Measurements from ENCODE around the genes HDGF, OR10K2, OR10R2, SPTA1 and MNDA.

GRCh38 chr1:156715300-156716505 lies 10.3 kb upstream of the CRABP2 start:
- RRBS, result no CpG with 5 or more reads among the region's 7 CpGs

GRCh38 chr1:156725345-156726511 lies 2.5 kb upstream of the METTL25B start:
- RRBS, result no CpG with 5 or more reads among the region's 24 CpGs

DNA sequence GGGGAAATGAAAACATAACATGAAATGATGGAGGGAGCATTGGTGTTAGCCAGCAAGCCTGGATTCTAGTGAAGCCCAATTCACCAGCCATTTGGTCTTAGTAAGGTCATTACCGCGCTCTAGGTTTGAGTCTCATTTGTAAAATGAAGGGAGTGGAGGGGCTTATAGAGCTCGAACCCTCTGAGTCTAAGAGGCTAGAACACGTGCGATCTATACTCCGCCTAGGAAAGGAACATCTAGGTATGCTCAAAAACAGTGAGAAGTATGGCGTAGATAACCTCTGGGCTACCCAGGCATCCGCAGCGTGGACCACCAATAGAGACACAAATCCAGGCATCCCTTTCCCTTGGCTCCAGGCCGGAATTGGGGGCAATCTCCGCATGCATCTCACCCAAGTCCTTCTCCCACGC lies 378 bp upstream of the METTL25B start:
- RRBS, result no CpG with 5 or more reads among the region's 12 CpGs

DNA sequence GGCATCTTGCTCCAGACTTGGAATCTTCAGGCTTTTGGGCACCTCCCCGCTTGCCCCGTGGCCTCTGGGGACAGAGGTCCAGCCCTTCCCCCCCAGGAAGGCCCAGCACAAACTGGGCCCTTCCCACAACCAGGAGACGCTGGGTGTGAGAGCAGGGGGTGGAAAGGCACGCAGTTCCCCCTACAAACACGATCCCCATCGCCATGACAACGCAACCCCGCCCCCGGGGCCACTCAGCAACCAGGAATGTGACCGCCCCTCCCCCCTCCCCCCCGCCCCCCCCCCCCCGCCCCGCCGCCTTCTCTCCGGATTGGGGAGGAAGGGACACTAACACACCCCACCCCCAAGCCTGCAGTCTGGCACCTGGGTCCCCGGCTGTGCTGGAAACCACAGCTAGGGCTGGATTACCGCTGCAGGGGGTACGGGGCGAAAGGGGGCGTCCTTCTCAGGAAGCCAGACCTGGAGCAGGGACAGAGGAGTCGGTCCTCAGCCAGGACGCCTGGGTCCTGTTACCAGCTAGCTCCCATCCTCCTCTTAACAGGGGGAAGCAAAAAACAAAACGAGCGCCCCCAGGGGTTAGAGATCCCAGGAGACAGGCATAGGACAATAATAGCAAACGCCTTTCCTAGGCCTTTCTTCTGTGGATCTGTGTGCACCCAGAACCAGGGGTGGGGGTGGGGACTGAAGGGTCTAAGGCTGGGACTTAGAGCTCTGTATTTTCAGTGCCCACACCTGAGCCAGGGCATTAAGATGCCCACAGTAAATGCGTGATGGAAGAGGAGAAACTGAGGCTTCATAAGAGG lies 4.3 kb downstream of the HDGF start:
- RRBS, result 2% methylated on average over 4 of the region's 26 CpGs

GRCh38 chr1:156747779-156748225 lies 3.7 kb downstream of the HDGF start:
- RRBS, result no CpG with 5 or more reads among the region's 3 CpGs

DNA sequence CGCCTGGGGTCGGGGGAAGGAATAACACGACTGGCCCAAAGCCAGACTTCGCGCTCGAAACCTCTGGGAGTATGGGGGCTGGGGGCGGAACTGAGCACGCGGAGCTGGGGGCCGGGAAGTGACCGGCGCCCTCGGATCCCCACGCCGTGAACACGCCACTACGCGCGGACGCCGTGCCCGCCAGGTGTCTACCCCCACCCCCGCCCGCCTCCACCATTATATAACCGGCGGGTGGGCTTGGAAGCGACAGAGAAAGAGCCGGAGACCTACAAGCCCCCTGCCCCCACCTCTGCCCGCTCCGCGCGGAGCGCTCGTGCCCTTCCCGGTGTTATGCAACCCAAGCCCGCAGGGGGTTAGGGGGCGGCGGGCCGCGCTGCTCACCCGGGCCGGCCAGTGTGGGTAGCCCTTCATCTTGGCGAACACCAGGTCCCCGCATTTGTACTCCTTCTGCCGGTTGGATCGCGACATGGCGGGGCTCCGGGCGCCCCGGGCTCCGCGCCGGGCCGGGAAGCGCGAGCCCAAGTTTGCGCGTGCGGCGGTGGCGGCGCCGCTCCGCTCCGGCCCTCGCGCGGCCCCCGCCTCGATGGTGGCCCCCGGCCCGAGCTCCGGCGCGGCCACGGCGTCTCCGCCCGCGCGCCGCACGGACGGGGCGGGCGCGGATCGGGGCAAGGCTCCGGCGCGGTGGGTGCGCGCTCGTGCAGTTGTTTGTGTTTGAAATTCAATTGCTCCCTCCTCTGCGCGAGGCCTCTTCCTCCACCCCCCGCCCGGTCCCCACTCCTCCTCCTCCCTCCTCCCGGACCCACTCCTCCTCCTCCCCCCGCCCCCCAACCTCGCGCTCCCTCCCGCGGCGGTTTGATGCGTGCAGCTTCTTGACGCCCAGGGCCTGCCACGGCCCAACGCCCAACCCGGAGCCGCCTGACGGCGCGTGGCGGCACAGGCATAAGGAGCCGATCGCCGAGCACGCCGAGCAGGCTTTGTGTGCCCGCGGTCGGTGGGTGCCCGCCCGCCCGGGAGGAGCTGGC lies at the start of gene HDGF:
HDGF (minus strand) TSS at position 714 of the 1,022 bp plus-strand sequence.
- RRBS, result 1% methylated on average over 81 of the region's 127 CpGs

GRCh38 chr1:156789018-156789590 lies 21.8 kb downstream of the PRCC start:
- RRBS, result no CpG with 5 or more reads among the region's 9 CpGs

DNA sequence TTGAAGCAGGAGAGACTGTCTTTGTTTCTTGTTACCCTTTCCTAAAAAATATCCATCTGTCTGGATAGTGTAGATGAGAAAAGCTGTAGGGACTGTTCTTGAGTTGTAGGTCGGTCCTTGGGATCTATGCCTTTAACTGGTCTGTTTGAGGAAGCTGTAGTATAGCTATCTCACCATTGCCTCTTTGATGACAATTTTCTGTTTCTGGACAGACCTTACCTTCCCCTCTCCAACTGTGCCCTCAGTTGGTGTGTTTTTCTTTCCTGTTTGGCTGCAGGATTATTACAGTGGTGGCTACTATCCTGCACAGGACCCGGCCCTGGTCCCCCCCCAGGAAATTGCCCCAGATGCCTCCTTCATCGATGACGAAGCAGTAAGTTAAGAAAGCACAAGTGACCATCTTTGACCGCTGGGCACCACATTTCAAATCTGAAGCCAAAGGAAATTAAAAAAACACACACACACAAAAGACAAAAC lies 24.1 kb downstream of the PRCC start:
- RRBS, result no CpG with 5 or more reads among the region's 5 CpGs

DNA sequence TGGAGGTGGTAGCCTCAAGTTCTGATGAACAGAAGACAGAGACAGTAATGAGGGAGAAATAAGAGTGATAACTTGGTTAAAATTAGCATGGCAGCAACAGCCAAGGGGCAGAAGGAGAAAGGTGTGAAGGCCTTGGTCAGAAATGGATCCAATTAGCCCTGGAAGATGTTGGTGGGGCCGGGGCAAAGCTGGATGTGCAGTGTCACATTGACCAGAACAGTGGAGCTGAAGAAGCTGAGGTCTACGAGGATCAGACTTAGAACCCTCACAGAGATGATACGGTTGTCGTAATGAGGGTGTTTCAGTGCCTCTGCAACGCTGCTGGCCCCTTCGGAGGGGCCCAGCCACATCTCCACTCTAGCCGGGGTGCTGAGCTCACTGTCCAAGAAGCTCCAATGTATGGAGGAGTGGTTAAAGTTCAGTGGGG lies 14.2 kb downstream of the SH2D2A start:
- RRBS, result no CpG with 5 or more reads among the region's 7 CpGs

DNA sequence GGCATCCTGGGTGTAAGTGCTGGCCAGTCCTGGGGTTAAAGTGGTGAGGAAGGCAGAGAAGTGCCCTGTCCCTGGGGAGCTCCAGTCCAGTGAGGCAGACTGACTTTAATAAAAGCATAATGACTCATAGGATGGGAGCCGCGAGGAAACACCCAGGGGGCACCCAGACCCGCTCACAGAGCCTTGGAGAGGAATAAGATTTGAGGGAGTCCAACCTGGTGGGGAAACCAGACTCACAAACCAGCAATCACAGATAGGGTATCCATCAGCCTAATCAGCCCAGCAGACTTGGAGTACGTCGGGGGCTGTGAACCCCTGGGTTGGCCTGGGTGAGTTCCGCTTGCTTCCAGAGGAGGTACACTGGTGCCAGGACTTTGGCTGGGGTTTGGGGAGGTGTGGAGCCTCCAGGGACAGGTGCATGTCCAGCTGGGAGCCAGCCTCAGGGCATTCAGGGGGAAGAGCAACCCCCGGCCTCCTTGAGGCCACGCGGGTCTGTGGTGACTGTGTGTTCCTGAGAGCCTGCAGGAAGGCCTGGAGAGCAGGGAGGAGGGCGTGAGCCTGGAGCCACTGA lies 3.7 kb downstream of the PEAR1 start:
- RRBS, result no CpG with 5 or more reads among the region's 10 CpGs

GRCh38 chr1:156898036-156898756 lies 4.7 kb downstream of the PEAR1 start:
- RRBS, result no CpG with 5 or more reads among the region's 15 CpGs

- RRBS, result no CpG with 5 or more reads among the region's 6 CpGs
These were observed 50.4 kb downstream of the ARHGEF11 start for GRCh38 chr1:156994993-156995750.

DNA sequence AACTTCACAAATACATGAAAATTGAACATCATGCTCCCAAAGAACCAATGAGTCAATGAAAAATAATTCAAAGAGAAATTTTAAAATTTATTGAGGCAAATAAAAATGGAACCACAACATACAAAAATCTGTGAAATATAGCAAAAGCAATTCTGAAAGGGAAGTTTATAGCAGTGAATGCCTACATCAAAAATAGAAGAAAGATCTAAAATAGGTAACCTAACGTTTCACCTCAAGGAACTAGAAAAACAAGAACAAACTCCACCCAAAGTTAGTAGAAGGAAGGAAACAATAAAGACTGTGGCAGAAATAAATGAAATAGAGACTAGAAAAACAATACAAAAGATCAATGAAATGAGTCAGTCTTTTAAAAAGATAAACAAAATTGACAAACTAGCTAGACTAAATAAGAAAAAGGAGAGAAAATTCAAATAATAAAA lies 4.6 kb downstream of the FCRL1 start:
- RRBS, result no CpG with 5 or more reads among the region's 1 CpG

GRCh38 chr1:158426137-158426606 lies at the start of gene OR10K2:
TSS of gene OR10K2 (minus strand) at chr1:158426237.
- RRBS, result no CpG with 5 or more reads among the region's 1 CpG

DNA sequence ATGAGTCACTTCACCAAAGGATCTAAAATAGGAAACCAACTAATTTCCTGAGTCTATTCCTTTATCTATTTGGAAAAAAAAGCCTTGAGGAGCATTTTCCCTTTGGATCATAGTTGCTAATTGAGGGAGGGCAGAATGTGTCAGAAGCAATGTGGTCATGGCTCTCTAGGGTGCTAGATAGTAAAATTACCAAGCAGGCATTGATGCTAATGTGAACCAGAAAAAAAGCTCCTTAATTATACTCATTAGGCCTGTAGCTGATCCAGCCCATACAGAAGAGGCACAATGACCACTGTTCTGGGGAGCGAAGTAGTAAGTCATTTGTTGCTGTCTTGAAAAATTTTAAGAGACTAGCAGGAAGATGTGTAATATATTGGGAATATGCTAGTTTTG lies at the start of gene OR10R2:
OR10R2 (plus strand) TSS at position 180 of the 393 bp plus-strand sequence.
- RRBS, result no CpG with 5 or more reads among the region's 1 CpG

GRCh38 chr1:158686453-158686993 lies at the start of gene SPTA1:
TSS of gene SPTA1 (minus strand) at chr1:158686715.
- RRBS, result no CpG with 5 or more reads among the region's 5 CpGs

GRCh38 chr1:158831122-158831674 lies at the start of gene MNDA:
TSS of gene MNDA (plus strand) at chr1:158831351.
- RRBS, result no CpG with 5 or more reads among the region's 3 CpGs

- RRBS, result no CpG with 5 or more reads among the region's 9 CpGs
These were observed 1.3 kb downstream of the IFI16 start for GRCh38 chr1:159010876-159011463.

DNA sequence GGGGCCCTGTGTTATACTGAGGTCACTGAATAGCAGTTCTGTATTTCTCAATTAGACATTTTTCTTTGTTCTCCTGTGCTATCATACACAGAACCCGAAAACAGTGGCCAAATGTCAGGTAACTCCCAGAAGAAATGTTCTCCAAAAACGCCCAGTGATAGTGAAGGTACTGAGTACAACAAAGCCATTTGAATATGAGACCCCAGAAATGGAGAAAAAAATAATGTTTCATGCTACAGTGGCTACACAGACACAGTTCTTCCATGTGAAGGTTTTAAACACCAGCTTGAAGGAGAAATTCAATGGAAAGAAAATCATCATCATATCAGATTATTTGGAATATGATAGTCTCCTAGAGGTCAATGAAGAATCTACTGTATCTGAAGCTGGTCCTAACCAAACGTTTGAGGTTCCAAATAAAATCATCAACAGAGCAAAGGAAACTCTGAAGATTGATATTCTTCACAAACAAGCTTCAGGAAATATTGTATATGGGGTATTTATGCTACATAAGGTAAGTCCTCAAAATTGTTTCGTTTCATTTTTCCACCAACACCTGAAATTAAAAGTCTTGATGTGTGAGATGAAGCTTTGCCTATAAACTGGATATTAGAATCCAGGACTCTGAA lies 8.5 kb downstream of the IFI16 start:
- RRBS, result no CpG with 5 or more reads among the region's 4 CpGs

GRCh38 chr1:159076373-159076633 lies 263 bp downstream of the AIM2 start:
- RRBS, result no CpG with 5 or more reads among the region's 3 CpGs

All from choroid plexus epithelial cell (primary cell).